Hair follicle dermal papilla cell (primary cell): ENCODE results near the genes GALR1 and RBFA.

DNA sequence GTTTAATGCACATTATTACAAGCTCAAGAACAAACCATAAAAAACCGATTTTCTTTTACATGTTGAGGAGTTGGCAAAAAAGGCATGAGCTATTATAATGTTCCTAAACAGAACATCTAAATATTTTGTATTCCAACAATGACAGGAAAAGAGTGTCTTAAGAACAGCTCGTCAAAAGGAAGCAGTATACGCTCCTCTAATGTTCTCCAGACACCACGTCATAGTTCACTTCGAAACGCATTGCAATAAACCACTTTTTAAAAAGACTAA is 46.0 kb downstream of the MBP start:
- CAGE, long polyA plus RNA: no peak

- CAGE, long polyA plus RNA: no peak
These were observed 26.4 kb downstream of the MBP start for GRCh38 chr18:77105937-77106871.

GRCh38 chr18:77249313-77250062 is at the start of gene GALR1:
GALR1 (plus strand) TSS chr18:77249848.
- CAGE, long polyA plus RNA: no peak

- CAGE, long polyA plus RNA: no peak
These were observed 78.1 kb downstream of the ATP9B start for GRCh38 chr18:79147285-79147779.

- CAGE, long polyA plus RNA: no peak
These were observed 79.4 kb upstream of the NFATC1 start for GRCh38 chr18:79316237-79316872.

- CAGE, long polyA plus RNA: no peak
These were observed 51.9 kb upstream of the NFATC1 start for GRCh38 chr18:79343612-79344489.

- CAGE, long polyA plus RNA: no peak
These were observed 9.9 kb downstream of the NFATC1 start for GRCh38 chr18:79405525-79406188.

GRCh38 chr18:79485091-79485651 is 89.4 kb downstream of the NFATC1 start:
- CAGE, long polyA plus RNA: no peak

DNA sequence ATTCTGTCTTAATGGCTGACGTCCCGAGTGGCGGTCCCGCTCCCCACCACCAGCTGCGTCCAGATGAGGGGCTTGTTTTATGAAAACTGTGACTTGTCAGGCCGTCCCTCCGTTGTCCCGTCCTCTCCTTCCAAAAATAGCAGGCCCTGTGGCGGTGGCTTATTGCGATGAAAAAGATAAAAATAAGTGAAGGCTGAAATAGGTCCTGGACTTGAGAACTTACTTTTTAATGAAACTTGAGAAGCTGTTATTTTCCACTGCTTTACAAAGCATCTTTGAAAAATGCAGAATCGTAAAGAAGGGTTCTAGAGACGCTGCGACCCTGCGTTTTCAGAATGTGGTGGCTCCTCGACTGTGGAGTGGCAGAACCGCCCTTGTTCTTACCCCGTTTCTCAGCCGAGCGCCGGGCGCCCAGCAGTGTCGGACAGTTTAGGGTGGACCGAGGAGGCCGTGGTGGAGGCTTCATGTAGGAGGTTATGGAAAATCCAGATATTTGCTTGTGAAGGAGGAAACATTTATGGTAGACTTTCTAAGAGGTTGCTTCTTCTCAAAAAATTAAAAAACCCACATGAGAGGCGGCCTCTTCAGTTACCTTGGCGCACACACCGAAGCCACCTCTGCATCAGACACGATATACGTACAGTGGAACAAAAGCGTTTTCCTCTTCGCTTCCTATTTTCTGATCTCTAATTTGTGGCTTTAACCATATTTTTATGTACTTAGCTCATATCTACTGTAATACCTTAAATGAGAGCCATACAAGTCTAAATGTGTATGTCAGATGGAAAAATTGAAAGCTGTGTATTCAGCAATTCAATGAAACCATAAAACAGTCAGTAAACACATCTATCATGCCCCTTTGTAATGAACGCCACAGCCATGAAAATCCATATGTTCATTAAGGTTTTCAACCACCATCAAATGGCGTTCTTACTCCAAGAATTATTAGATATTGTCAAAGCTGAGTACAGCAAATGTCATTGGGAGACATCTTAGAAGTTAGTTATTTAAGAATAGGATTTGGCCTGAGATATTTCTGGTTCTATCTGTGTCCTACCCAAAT is 120.7 kb downstream of the NFATC1 start:
- CAGE, long polyA plus RNA: no peak

DNA sequence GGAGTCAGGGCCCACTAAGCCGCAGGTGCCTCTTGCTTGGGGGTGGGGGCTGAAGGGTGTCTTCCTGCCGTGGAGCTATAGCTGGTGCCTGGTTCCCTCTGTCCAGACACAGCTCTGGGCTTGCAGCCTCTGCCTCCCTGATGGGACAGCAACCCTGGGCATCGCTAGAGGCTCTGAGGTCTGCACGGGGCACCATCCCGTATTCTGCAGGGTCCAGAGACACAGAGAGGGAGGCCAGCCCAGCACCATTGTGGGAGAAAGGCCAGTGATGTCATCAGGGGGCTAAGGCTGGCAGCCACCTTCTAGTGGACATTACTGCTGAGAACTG is 101.4 kb upstream of the CTDP1 start:
- CAGE, long polyA plus RNA: no peak

DNA sequence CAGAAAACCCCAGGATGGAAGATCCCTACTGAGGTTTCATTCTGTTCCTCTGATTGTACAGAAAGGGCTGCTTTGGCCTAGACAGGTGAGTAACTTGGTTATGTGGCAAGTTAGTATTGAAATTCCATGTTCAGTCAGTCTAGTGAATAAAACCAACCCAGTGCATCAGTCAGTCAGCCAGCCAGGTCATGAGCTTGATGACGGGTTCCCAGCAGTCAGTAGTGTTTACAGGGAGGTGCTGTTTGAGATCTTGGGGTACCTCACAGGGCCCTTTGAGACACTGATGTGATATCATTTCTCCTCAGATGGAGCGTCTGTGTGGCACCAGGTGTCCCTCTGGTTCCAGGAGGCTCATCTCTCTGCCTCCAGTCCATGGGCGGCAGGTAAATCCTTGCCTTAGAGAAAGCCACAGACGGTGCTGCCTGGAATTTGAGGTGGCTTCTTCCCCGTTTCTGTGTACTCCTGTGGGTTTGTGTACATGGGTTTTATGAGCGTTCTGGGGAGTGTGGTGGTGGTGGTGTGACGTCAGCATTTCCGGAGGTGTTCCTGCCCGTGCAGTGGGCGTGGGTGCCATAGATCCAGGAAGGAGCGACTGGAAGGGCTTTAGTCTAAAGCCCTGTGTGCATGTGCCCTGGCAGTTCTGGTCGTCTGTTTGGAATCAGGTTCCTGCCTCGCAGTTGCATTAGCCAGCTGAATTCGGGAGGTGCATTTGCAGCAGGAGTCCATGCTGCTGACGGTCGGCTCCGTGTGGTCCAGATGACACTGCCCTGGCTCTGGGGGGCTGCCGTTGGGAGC is 2.0 kb downstream of the CTDP1 start:
- CAGE, long polyA plus RNA: no peak

DNA sequence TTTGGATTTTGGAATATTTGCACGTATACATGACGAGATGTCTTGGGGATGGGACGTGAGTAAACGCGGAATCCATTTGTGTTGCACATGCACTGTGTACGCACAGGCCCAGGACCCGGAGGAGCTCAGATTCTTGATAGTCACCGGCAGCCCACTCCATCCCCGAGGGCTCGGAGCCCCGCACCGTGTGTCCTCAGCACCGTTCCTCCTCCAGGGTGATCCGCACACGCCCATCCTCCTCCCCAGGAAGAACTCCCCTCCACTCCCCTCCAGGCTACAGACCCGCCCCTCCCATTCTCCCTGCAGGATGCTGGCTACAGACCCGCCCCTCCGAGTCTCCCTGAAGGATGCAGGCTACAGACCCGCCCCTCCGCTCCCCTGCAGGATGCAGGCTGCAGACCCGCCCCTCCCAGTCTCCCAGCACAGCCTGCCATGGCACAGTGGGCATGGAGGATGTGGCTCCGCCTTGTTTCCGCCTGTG is 14.0 kb downstream of the CTDP1 start:
- CAGE, long polyA plus RNA: no peak

DNA sequence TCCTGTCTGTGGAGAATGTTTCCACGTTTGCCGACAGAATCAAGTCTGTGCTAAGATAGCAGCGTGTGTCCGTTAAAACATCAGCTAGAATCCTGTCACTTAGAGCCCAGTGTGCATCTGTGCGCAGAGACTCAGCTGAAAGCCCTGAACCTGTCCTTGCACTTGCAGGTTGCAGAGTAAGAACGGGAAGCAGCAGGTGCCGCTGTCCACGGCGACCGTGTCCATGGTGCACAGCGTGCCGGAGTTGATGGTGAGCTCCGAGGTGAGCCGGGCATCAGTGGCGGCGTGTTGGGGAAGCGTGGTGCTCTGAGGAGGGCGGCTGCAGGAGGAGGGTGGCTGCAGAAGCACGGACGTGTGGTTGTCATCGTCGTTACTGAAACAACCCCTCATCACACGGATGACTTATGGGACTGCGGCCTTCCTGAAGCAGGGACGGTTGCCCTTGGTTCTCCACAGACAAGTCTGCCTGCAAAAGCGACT is 16.2 kb downstream of the CTDP1 start:
- CAGE, long polyA plus RNA: no peak

DNA sequence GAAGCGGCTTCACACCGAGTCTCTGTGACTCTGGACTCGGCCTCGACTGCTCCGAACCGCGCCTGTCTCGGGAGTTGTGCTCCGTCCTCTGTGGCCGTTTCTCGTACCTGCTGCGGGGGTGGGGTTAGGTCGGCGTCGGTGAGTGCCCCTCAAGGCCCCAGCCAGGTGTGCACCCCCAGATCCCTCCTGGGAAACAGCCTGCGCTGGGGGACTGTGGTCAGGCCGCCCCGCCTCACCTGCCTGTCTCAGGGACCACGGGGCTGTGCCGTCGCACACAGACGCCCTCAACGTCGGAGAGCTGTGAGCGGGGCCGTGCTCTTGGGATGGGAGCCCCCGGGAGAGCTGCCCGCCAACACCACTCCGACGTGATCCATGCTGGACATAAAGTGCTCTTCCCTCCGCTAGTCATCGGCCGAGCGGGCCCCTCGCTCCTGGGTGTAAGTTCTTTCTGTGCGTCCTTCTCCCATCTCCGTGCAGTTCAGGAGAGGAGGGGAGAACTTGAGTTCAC is 55.6 kb downstream of the CTDP1 start:
- CAGE, long polyA plus RNA: no peak

GRCh38 chr18:79917889-79918474 is 33.5 kb downstream of the SLC66A2 start:
- CAGE, long polyA plus RNA: no peak

- CAGE, long polyA plus RNA: no peak
These were observed 25.1 kb downstream of the SLC66A2 start for GRCh38 chr18:79926223-79926886.

DNA sequence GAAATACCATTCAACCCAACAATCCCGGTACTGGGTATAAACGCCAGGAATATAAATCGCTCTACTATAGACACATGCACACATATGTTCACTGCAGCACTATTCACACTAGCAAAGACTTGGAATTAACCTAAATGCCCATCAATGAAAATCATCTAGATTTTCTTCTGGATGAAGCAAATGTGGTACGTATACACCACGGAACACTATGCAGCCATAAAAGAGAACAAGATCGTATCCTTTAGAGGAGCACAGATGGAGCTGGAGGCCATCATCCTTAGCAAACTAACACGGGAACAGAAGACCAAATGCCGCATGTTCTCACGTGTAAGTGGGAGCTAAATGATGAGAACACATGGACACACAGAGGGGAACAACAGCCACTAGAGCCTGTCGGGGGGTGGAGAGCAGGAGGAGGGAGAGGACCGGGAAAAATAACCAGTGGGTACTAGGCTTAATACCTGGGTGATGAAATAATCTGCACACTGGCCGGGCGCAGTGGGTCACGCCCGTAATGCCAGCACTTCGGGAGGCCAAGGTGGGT is 11.5 kb downstream of the SLC66A2 start:
- CAGE, long polyA plus RNA: no peak

DNA sequence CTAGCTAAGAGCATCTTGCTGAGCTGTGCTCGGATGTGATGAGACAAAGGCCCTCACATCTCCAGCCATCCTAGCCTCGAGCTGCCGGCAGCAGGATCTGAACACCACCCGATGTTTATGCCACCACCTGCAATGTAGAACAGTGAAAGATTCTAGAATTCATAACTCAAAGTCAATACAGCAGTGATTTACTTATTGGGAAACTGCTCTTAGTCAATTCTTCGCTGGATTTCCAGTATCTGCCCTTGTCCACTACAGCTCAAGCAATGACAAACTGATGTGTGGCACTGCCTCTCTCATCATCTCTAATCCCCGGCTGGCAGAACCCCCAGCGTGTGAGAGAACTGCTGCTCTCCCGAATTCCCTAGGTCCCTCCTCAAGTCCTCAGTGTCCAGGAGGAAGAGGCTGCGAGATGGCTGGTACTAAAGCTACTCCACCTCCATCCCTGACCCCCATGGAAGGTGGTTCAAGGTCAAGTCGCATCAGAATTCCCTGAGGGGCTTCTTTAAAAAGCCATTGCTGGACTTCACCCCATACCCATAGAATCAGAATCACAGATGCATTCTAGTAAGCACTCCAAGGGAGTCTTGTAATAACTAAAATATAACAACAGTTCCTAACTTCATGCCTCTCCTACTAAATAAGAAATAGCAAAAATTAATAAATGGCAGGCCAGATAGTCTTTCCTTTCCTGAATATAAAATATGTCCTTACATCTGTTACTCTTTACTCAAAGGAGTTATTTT is 1.6 kb downstream of the TXNL4A start:
- CAGE, long polyA plus RNA: no peak

GRCh38 chr18:80009481-80010811 is 21.6 kb upstream of the TXNL4A start:
- CAGE, long polyA plus RNA: no peak

DNA sequence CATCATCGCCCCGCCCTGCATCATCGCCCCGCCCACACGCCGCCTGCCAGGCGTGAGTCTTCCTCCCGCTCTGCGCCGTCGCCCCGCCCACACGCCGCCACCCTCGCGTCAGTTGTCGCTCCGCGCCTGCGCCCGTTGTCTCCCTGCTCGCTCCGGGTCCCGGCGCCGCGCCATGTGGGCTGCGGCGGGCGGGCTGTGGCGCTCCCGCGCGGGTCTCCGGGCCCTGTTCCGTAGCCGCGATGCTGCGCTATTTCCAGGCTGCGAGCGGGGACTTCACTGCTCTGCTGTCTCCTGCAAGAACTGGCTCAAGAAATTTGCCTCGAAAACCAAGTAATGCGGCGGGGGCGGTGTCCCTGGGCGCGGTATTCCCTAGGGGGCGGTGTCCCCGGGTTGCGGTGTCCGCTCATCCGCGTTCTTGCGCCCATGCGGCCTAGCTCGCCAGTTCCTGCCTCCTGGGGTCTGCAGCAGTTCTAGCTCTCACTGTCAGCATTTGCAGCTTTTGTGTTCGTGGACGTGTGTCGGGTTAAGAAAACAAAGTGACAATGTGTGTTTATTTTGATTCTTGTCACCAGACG is at the start of gene RBFA:
TSS of gene RBFA (plus strand) at position 111 of the 575 bp plus-strand sequence.
- CAGE, long polyA plus RNA: no peak